ENCODE measurements around a stretch of chr10.

GRCh38 chr10:71217820-71218561 is 5.6 kb downstream of the UNC5B start:
- PRO-cap = no peak
- RAMPAGE, long total RNA = start-site peak on the minus strand at chr10:71218029-71218073, 68 reads

- PRO-cap = no peak
- RAMPAGE, long total RNA = no peak
Observed at GRCh38 chr10:71475147-71475513, 78.4 kb downstream of the CDH23 start.

GRCh38 chr10:71621611-71622944 is 97.5 kb downstream of the C10orf105 start:
- PRO-cap = no peak
- RAMPAGE, long total RNA = no peak

GRCh38 chr10:71750983-71751533 is 22.3 kb downstream of the VSIR start:
- PRO-cap = no peak
- RAMPAGE, long total RNA = no peak

- PRO-cap = no peak
- RAMPAGE, long total RNA = no peak
Observed at GRCh38 chr10:71766921-71767544, 6.3 kb downstream of the VSIR start.

- PRO-cap = bidirectional peak, plus-strand start at chr10:71964796, minus-strand start at chr10:71964684
- RAMPAGE, long total RNA = no peak
Observed at GRCh38 chr10:71964722-71965106, 519 bp downstream of the CHST3 start.

DNA sequence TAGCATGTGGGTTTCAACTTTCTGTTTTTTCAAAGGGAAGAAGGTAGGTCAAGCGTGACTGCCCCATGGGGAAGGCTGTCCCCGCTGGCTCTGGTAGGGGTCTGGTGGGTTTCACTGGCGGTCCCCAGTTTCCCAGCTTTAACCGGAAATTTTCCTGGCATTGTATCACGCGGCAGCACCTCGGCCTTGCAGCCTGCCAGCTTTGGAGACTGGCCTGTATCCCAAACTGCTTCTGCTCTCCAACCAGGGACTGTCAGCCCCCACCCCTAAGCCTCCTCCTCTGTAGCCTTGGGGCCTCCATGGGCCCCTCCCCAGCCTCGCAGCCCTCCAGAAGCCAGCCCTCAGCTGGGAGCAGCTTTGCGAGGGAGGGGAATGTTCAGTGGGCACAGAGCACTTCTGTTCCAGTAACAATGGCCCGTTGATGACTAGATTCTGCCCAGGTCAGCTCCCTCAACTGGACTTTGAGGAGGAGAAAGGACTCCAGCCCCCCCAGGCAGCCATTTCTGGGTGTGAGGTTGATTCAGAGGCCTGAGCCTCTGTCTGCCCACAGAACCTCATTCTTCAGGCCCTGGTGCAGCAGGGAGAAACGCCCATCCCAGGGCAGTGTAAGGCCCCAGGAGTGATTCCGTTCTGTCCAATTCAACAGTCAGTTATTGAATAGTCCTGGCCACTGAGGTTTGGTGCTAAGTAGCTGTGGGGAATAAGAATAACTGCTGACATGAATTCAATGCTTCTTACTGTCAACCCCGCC is 17.0 kb downstream of the CHST3 start:
- PRO-cap = no peak
- RAMPAGE, long total RNA = no peak

DNA sequence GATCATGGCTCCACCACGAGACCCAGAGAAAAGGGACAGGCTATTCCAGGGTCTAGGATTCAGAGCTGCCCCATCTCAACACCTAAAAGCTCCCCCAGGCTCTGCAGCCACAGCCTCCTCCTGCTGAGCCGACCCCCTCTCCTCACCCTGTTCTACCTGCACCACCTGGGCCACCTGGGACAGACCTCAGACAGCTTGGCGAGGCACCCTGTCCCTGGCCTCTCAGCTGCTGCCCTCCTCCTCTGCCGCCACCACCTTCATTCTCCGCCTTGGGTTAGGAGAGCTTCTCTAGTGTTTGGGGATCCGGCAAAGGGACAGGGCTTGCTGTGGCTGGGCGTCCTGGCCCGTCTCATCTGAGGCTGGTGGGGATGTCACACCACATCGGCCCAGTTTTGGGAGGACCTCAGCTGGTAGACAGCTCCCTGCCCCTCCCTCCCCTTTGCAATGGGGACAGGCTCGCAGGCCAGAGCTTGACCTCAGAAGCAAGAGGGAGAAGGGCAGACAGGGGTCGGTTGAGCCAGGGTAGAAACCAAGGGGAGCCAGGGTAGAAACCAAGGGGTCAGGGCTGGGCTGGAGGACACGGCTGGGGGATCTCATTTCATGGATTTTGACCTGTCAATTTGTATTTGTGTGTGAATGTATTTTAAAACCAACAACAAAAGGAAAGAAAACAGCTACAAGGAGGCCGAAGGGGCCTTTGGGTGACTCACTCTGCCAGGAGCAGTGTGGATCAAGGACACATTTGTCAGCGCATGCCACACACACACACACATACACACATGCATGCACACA is 26.4 kb downstream of the SPOCK2 start:
- PRO-cap = no peak
- RAMPAGE, long total RNA = no peak

DNA sequence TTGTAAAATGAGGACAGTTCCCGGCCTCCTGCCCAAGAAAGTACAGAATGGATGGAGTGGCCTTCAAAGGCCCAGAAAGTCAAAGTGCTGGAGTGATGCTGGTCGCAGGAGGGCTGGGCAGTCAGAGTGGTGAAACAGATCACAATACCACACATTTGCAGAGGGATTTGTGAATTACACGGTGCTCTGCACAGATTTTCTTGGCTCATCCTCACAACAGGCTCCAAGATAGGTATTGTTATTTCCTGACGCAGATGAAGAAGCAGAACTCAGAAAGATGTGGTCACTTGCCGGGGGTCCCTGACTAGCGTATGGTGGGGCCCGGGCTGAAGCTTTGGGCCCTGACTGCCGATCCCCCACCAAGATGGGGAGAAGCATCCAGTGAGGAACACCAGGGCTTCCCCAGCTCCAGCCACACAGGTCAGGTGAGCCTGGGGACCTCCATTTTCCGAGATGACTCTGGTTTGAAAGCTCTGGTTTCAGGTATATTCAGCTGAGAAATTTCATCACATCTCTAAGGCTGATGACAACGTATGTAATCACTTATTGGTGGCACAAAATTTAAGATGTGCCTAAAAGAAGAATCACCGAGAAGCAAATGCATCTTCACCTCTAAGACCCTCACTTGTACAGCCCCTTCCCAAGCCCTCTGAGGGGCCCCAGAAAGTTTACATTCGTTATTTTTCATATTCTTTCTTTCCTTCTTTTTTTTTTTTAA is 22.6 kb downstream of the SPOCK2 start:
- PRO-cap = no peak
- RAMPAGE, long total RNA = no peak

DNA sequence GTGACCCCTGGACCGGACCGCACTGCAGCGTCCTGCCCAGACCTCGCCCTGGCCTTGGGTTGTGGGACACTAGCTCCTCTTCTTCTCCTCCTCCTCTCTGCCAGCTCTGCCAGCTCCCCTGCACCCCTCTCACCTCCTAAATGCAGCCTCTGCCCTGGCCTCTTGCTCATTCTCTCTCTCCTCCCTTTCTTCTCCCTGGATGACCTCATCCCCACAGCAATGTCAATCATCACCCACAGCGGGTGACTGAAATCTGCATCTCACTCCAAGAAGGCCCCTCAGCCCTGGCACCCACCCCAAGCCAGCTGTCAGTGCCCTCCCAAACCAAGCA is 19.3 kb downstream of the SPOCK2 start:
- PRO-cap = no peak
- RAMPAGE, long total RNA = no peak

DNA sequence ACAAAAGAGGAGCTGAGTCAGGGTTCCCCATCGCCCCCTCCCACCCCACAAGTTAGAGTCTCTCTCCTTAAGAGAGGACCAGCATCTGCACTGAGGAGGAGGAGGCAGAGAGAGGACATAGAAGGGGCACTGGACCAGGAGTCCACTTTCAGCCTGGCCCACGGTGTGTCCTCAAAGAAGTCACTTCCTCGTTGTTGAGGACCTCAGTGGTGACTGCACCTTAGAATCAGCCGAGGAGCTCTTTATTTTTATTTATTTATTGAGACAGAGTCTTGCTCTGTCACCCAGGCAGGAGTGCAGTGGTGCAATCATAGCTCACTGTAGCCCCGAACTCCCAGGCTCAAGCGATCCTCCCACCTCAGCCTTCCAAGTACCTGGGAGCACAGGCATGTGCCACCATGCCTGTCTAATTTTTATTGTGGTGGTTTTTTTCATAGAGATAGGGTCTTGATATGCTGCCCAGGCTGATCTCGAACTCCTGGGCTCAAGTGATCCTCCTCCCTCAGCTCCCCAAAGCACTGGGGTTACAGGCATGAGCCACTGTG is 11.4 kb downstream of the SPOCK2 start:
- PRO-cap = no peak
- RAMPAGE, long total RNA = no peak

GRCh38 chr10:72085289-72085883 is 3.0 kb downstream of the SPOCK2 start:
- PRO-cap = no peak
- RAMPAGE, long total RNA = no peak

DNA sequence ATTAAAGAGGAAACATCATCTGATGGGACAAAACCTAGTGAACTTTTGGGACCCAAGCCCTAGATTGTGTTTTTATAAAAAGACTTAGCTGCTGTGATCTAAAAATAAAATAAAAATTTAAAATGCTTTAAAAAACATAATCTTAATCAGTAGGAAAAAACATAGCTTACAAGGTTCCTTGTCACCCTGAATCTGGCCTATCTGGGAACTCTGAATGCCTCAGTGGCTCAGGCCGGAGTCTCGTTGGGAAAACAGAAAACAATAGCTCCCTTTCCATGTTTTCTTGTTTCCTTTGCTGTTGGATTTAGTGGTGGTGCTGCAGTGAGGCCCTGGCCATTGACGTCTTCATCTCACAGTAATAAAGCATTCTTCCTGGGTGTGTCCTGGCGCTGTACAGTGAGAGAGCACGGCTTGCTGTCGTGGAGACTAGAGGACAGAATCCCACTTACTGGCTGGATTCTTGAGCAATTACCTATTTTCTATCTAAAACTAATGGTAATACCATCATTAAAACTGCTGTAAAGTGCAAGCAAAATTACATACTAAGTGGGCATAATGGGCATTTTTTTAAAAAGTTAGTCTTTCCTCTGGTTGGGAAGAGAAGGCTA is 1.2 kb upstream of the SPOCK2 start:
- PRO-cap = no peak
- RAMPAGE, long total RNA = no peak

GRCh38 chr10:72263432-72263975 is 10.2 kb upstream of the DDIT4 start:
- PRO-cap = no peak
- RAMPAGE, long total RNA = no peak

DNA sequence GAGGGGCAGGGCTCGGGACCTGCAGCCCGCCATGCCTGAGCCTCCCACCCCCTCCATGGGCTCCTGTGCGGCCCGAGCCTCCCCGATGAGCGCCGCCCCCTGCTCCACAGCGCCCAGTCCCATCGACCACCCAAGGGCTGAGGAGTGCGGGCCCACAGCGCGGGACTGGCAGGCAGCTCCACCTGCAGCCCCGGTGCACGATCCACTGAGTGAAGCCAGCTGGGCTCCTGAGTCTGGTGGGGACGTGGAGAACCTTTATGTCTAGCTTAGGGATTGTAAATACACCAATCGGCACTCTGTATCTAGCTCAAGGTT is 28.6 kb downstream of the DNAJB12 start:
- PRO-cap = no peak
- RAMPAGE, long total RNA = no peak

DNA sequence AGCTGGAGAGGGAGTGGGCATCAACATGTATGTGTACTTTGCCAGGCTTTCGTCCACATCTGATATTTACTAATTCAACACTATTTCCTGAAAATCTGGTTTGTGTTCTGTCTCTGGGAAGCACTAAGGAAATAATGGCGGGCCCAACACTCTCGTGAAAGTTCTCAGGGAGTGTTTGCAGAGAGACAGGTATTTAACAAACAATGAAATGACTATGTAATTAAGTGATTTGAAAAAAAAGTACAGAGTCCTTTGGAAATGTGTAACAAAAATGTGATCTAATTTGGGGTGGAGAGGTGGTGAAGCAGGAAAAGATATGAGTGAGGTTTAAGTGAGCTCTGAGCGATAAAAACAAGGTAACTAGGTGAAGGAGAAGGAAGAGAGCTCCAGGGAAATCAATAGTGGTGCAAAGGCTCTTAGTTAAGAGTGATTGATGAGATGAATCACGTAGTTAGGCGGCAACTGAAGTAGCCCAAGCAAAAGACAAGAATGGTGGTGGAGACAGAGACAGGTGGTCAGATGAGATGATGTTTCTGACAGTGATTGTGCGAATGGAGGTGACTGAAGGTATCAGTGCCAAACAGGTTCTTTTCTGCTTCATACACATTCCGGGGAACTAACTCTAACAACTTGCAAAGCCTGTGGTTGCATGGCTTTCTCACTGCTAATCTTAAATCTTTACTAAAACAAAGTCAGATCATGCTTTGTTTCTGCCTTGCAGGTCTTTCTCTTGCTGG is 95.4 kb upstream of the DNAJB12 start:
- PRO-cap = no peak
- RAMPAGE, long total RNA = no peak

DNA sequence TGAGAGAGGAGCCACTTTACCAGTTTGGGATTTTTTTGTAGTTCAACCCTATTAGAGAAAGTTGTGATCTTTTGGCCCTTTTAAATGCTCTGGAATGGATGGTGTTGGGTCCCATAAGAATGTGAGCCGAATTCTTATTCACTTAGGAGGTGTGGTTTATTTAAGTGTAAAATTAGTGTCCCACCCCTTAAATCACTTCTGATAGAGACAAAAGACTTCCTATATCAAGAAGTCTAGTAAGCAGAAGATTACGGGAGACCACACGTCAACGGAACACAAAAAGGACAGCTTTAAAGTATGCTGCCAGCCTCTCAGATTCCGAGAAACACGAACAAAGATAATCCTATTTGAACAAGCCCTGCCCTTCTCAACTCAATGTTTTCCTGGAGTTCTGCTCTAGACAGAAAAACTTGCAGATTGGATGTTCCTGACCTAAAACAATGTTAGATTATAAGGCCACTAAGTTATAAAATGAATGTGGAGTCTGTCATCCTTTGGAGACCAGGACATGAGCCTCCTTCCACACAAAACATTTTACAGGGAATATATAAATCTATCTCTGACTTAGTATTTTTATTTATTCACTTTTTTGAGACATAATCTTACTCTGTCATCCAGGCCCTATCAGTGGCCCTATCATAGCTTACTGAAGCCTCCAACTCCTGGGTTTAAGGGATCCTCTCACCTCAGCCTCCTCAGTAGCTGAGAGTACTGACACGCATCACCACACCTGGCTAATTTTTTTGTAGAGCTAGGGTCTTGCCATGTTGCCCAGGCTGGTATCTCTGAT is 4.8 kb upstream of the MCU start:
- PRO-cap = unidirectional peak, minus-strand start at position 530 of the sequence
- RAMPAGE, long total RNA = no peak

DNA sequence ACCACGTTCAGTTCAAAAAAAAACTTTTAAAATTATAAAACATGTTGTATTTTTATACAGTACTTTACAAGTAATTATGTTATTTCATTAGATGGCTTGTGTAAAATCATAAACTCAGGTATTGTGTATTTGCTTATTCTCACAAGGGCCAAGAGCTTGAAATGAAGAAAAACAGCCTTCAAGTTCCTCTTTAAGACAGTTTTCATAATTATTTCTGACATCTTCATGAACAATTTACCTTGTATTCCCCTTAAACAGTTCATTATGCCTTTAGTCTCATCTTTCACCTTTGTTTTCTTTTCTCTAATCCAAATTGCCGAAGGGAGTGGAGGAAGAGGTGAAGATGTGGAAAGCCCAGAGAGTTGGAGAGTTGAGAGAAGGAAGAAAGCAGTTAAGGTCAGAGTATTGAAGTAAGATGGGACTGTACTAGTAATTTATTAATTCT is 16.0 kb downstream of the MCU start:
- PRO-cap = no peak
- RAMPAGE, long total RNA = no peak

DNA sequence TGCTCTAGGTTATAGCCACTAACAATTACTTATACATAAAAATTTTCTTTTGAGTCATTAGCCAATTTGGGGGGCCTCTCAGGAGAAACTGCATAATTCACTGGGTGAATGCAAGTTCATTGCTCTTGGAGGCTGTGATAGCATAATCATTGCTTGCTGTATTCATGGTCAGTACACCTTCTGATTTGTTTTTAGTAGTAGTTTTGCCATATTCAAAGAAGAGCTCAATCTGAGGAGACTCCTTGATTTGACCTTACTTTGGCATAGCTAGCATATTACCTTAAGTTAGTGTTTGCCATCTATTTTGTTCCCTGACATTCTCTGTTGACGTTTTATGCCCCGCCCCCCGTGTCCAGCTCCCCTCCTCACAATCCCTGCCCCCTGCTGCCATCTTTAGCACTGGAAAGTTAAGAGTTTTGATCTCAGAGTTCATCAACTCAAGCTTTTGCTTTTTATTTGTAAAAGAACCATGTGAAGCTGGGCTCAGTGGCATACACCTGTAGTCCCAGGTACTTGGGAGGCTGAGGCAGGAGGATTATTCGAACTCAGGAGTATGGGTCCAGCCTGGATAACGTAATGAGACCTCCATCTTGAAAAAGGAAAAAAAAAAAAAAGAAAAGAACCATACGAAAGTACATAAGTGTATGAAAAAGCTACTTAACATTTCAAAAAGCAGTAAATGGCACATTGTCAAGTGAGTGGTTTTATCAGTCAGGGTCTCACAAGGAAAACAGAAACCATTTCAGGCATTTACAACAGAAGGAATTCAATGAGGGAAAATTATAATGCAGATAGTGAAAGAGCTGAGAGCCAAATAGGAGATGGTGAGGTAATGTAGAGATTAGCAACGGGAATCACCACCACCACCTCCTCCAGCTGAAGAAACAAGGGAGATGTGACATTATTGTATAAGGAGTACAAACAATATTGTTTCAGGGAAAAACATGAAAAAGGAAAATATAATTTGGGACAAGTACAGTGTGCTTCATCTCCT is 64.8 kb downstream of the MCU start:
- PRO-cap = no peak
- RAMPAGE, long total RNA = start-site peak on the plus strand centred at position 603 of the sequence, 334 bp wide, 13 reads

DNA sequence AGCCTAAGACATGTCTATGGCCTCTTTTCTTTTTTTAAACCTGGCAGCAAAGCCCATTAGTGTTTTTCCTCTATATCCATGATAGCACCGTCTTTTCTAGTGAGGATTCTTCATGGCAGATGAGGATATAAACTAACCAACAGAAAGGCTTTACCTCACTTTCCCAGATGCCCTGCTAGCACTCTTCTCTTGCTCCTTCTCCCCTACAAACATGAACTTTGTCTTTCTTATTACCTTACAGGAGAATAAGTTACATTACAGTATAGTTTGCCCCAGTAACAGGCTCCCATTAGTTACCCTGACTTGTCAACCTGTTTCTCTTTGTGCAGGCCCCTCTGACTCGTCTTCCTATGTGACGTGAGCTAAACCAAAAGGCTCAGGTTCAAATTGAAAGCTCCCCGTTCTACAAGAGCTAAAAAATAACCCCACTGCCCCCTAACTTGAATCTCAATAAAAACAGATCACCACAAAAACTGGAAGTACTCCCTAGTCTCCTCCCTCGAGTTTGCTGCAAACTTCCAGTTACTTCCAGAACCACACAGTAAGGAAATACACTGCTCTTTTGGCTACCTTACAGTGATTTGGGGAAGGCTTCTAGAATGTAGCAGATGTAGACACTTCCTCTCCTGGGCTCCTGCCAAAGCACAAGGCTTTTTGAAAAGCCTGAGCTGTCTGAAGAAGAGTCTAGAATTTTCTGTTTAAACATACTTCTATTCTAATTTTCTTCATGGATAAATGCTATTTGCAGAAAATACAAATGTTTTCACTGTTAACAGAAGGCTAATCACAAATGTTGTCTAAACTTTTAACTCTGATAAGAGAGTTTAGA is 20.0 kb downstream of the P4HA1 start:
- PRO-cap = unidirectional peak, minus-strand start at position 452 of the sequence
- RAMPAGE, long total RNA = start-site peak on the minus strand centred at position 637 of the sequence, 20 bp wide, 7 reads